AG04449 (cell line): ENCODE data around the gene ZNF618.

- RRBS = no CpG with 5 or more reads among the region's 4 CpGs
Observed at GRCh38 chr9:113526880-113527354, 63.4 kb downstream of the RGS3 start.

GRCh38 chr9:113571888-113572490 is 108.5 kb downstream of the RGS3 start:
- RRBS = no CpG with 5 or more reads among the region's 7 CpGs

DNA sequence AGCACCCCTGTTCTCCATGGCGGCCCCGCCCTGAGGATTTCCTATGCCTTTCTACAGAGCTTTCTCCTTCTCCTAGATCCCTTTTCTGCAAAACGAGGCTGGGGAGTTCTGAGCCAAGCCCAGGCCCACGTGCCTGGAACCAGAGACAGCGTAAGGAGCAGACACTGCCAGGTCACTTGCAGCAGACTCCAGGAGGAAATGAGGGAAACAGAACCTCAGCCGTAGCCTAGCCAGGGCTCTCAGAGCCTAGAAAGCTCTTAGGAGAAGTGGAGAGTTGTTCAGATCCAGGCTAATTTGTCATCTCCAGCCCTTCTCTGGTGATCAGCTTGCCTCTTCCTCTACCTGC is 163.3 kb downstream of the RGS3 start:
- RRBS = no CpG with 5 or more reads among the region's 6 CpGs

DNA sequence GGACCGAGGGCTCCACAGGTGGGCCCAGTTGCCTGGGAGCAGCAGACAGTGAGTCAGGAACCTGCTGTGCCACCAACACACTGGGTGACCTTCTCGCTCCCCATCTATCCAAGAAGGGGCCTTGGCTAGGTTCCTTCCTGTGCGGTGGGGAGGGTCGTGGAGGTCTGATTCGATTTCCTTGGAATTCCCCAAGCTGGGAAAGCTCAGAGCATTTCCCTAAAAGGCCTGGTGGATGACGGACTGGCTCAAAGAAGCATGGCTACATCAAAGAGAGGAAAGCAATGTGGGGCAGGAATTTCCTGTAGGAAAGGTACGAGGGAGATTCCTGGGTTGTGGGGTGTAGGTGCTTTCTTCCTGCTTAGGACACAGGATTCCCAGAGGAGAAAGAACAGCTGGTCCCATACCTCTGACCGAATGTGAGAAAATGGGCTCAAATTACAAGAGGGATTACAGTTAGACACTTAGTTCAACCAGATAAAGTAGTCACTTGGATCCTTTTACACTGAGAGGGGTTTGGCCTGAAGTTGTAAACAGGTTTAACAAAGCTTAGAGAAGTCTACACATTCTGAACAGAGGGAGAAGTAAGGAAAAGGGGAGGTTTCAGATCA is 171.0 kb downstream of the RGS3 start:
- RRBS = no CpG with 5 or more reads among the region's 8 CpGs

- RRBS = no CpG with 5 or more reads among the region's 12 CpGs
Observed at GRCh38 chr9:113650438-113651059, 187.0 kb downstream of the RGS3 start.

- RRBS = 23% methylated on average over 6 of the region's 32 CpGs
Observed at GRCh38 chr9:113687897-113688584, 188.1 kb upstream of the ZNF618 start.

DNA sequence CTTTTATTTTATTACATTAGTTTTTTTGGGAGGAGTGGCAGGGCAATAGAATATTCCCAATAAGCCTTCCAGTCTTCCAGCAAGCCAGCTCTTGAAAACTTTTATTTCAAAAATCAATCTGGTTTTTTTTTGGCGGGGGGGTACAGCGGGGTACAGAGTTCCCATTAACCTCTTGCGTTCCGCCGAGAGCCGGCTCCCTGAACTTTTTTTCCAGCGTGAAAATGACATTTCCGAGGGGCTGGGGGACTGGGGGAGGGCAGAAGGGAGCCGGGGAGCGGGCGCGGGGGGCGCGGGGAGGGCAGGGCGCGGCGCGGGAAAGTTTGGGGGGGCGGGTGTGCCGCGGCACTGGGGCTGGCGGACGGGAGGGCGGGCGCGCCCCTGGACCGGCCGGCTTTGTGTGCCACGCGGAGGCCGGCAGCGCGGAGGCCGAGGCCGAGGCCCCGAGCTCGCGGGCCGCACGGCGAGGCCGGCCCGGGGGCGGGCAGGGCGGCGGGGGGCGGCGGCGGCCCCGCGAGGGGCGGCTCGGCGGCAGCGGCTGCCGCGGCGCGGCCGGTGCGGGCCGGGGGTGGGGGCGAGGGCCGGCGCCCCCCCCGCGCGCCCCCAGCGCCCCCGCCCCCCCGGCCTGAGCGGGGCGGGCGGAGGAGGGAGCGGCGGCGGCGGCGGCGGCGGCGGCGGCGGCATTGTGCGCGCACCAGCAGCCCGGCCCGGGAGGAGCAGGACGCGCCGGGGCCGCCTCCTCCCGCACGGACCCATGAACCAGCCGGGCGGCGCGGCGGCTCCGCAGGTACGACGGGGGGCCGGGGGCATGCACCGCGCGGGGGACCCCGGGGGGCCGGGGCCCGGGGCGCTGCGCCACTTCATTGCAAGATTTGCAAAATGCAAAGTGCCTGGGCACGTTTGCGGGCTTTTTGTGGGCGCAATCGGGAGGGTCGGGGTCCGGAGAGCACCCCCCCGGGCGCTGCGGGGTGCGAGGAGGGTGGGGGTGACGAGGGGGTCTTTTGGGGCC is at the start of gene ZNF618:
Gene ZNF618 (plus strand): TSS at position 680 of the 1,006 bp plus-strand sequence.
- RRBS = 2% methylated on average over 56 of the region's 122 CpGs

DNA sequence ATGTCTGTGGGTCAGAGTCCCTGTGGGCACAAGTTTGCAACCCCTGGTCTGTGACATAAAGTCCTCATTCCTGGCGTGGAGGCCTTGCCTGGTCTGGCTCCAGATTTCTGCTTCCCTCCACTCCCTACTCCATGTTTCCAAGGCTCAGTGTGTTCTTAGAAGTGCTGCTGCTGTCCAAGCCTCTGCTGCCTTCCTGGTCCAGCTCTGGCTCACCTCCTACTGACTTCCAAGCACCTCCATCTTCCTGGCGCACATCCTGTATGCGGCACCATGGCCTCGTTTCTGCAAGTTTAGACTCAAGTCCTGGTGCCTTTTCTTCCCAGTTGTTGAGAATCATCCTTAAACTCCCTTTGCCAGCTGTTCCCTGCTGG is 88.7 kb downstream of the AMBP start:
- RRBS = no CpG with 5 or more reads among the region's 4 CpGs

DNA sequence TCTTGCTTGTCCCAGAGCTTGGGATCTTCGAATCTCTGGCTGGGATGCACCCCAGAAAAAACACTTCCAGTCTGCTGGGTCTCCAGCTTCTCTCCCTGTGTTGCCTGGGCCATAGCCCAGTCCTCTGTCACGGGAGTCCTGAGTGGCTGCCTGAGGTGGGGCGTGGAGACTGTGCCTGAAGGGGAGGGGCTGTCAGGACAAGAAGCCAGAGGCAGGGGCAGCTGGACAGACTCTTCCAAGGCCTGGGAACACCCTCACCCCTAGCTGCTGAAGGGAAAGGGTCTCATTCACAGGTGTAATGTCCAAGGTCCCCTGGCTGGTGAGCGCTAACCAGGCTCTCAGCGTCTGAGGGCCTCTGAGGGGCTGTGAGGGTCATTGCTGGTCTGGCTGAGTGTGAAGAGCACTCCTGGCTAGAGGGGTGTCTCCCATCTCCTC is 20.4 kb upstream of the COL27A1 start:
- RRBS = no CpG with 5 or more reads among the region's 5 CpGs

- RRBS = 6% methylated on average over 3 of the region's 17 CpGs
Observed at GRCh38 chr9:114163266-114164173, 8.2 kb downstream of the COL27A1 start.

DNA sequence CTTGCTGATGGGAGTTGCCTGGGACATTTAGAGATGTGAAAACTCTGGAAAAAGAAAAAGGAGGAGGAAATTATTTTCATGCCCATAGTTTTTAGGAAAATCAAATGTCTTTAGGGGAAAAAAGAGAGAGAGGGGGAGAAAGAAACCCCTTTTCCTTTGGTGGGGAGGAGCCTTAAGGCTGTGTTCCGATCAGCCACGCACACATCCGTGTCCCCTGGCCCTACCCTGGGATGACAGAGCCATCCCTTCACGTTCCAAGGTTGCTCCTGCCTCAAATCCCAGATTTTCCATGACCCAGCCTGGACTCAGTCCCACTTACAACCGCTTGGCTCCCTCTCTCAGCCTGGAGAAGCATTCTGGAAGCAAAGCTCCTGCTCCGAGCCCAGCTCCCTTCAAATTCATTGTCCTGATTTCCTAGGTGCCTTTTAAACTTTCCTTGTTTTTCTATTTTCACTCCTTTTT is 78.4 kb downstream of the COL27A1 start:
- RRBS = no CpG with 5 or more reads among the region's 6 CpGs

GRCh38 chr9:114241858-114242503 is 80.9 kb upstream of the ORM1 start:
- RRBS = no CpG with 5 or more reads among the region's 4 CpGs

- RRBS = no CpG with 5 or more reads among the region's 4 CpGs
Observed at GRCh38 chr9:114315330-114315729, 7.6 kb upstream of the ORM1 start.

- RRBS = no CpG with 5 or more reads among the region's 5 CpGs
Observed at GRCh38 chr9:114349581-114350135, 20.0 kb downstream of the ORM2 start.

DNA sequence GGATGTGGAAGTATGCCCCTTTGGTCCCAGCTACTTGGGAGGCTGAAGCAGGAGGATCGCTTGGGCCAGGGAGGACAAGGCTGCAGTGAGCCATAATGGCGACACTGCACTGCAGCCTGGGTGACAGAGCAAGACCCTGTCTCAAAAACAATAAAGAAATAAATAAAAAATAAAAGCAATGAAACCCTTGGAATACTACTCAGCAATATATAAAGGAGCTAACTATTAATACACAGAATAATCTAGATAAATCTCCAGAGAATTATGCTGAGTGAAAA is 22.0 kb downstream of the ORM2 start:
- RRBS = no CpG with 5 or more reads among the region's 2 CpGs

GRCh38 chr9:114369880-114370738 is 17.7 kb downstream of the AKNA start:
- RRBS = 19% methylated on average over 2 of the region's 14 CpGs

GRCh38 chr9:114382629-114383364 is 5.0 kb downstream of the AKNA start:
- RRBS = no CpG with 5 or more reads among the region's 15 CpGs

DNA sequence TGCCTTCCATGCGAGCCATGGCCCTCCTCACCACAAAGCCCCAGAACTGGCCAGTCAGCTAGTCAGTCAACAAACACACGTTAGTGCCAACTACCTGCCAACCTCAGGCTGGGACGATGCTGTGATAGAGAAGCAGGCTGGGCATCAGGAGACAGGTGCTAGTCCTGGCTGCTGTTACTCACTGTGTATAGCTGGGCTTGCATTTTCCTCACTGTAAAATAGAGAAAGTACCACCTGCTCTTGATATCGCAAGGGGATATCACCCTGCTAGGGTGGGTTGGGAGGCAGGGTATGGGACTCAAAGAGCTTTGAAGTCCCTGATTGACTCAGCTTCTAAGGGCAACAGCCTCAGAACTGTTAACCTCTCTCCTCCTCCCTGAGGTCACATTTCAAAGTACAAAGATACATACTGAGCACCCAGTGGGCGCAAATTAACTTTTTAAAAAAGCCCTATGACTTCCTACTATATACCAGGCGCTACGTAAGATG is 2.0 kb downstream of the AKNA start:
- RRBS = no CpG with 5 or more reads among the region's 7 CpGs

DNA sequence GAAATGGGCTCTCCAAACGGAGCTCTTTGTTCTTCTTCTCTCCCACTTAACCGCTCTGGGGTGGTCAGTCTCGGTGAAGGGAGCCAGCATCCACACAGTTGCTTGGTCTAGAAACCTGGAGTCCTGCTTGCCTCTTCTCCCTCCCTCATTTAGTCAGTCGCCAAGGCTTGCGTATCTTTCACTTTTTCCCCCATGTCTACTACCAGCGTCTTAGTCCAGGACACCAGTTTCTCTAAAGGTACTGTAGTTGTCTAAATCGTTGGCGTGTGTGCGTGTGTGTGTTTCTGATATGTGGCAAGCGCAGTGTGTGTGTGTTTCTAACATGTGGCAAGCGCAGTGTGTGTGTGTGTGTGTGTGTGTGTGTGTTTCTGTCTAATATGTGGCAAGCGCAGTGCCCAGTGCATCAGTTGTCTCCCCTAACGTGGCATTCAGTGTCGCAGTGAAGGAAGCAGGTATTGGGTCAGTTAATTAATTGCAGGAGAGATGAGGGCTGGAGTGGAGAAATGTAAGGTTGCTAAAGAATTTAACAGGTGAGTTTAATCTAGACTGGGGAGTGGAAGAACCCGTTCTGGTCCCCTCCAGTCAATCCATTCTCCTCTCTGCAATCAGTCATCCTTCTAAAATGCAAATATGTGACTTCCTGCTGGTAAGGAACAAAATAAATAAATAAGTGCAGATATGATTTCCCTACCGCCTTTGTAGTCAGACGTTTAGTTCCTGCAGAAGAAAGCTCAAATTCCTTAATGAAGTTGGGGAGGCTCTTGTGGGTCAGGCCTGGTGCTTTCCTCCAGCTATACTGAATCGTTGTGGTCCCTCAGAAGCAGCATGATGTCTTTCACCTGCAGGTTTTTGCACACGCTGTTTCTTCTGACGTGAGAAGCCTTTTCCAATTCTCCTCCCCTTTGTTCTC is 861 bp downstream of the ATP6V1G1 start:
- RRBS = no CpG with 5 or more reads among the region's 20 CpGs

- RRBS = no CpG with 5 or more reads among the region's 5 CpGs
Observed at GRCh38 chr9:114589085-114589462, 1.5 kb downstream of the ATP6V1G1 start.